ENCODE data around the genes SPG7, RPL13 and SPATA2L.

DNA sequence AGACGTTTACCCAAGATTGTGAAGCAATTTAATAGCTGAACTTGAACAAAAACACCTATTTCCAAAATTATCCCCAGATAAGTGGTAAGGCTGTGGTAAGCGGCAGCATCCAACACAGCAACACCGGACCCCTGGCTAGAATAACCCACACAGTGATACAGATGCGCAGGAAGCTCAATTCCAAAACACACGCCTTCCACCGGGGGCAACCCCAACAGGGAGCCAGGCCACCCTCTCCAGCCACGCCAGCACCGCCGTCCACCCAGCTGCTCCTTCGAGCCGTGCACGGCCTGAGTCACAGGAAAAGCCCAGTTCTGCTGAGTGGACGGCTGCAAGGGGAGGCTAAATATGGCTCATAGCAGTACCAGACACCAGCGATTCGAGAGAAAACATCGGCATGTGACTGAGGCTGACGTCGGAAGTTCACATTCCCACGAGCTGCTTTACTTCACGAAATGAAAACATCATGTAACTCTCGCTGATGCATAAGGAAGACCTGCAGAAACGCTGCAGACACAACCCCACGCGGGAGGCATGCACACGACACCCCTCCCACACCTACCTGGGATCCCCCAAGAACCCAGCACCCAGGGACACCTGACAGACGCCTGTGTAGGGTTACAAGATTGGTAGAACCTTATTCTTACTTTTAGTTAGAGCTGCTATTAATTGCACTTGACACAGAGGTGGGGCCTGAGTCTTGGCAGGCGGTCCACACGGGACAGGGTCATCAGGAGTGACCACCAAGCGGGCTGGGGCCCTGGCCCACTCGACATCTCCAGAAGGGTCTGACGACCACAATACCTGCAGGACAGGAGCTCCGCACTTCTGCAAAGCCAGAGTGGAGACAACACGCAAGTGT, 116.9 kb downstream of the ANKRD11 start:
- PRO-cap, result no peak
- RAMPAGE, long total RNA, 5 experiments, result start-site peak on the minus strand in 1 of 5 experiments, centred at position 296 of the sequence, 9 reads per replicate
- RRBS, result 88% methylated on average over 3 of the region's 33 CpGs

GRCh38 chr16:89417960-89418690, 72.2 kb downstream of the ANKRD11 start:
- PRO-cap, result no peak
- RAMPAGE, long total RNA, 5 experiments, result start-site peak on the minus strand in 1 of 5 experiments, at chr16:89418292-89418359 at its widest, 10 reads per replicate
- RRBS, result no CpG with 5 or more reads among the region's 10 CpGs

DNA sequence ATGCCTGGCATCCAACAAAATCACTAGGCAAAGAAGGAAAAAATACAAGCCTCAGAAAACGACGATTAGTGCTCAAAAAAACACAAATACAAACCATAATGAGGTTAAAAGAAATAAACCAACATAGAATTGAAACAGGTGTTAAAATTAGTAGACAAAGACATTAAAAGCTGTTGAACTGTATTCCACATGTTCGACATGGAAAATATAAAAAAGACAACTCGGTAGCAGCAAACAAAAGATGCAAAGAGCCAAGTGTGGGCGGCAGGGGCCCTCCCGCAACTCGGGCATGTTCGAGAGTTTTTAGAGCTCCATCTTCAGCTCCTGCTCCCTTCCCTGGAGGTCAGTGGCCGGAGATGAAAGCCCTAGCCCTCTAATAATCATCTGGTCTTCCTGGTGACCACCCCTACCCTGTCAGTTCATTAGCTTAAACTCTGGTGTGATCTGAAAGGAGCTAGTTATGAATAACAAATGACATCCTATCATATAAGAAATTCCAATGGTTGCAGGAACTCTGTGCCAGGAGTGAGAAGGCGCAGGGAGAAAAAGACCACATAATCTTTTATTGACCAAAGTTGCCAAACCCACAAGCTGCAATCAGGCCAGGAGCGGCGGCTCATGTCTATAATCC, 23.7 kb downstream of the ANKRD11 start:
- PRO-cap, result no peak
- RAMPAGE, long total RNA, 5 experiments, result no peak in any of the 5 experiments
- RRBS, result no CpG with 5 or more reads among the region's 12 CpGs

DNA sequence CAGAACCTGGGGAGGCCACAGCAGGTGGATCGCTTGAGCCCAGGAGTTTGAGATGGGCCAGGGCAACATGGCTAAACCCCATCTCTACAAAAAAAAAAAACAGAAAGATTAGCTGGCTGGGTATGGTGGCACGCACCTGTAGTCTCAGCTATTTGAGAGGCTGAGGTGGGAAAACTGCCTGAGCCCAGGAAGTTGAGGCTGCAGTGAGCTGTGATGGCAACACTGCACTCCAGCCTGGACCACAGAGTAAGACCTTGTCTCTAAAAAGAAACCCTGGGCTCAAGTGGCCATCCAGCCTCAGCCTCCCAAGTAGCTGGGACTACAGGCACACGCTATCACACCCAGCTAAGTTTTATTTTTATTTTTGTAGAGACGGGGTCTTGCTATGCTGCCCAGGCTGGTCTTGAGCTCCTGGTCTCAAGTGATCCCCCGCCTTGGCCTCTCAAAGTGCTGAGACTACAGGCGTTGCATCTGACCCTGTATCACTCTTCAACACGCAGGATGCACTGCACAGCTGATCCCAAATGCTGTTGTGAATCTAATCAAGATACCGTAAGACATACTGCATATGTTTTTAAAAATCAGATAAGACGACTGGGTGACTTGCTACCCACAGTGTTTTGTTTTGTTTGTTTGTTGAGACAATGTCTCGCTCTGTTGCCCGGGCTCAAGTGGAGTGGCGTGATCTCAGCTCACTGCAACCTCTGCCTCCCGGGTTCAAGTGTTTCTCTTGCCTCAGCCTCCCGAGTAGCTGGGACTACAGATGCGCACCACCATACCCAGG, 23.0 kb downstream of the ANKRD11 start:
- PRO-cap, result no peak
- RAMPAGE, long total RNA, 5 experiments, result no peak in any of the 5 experiments
- RRBS, result no CpG with 5 or more reads among the region's 15 CpGs

GRCh38 chr16:89489040-89489830, 1.1 kb downstream of the ANKRD11 start:
- PRO-cap, result unidirectional peak, plus-strand start at chr16:89489283; unidirectional peak, plus-strand start at chr16:89489344
- RAMPAGE, long total RNA, 5 experiments, result no peak in any of the 5 experiments
- RRBS, result 2% methylated on average over 8 of the region's 63 CpGs

DNA sequence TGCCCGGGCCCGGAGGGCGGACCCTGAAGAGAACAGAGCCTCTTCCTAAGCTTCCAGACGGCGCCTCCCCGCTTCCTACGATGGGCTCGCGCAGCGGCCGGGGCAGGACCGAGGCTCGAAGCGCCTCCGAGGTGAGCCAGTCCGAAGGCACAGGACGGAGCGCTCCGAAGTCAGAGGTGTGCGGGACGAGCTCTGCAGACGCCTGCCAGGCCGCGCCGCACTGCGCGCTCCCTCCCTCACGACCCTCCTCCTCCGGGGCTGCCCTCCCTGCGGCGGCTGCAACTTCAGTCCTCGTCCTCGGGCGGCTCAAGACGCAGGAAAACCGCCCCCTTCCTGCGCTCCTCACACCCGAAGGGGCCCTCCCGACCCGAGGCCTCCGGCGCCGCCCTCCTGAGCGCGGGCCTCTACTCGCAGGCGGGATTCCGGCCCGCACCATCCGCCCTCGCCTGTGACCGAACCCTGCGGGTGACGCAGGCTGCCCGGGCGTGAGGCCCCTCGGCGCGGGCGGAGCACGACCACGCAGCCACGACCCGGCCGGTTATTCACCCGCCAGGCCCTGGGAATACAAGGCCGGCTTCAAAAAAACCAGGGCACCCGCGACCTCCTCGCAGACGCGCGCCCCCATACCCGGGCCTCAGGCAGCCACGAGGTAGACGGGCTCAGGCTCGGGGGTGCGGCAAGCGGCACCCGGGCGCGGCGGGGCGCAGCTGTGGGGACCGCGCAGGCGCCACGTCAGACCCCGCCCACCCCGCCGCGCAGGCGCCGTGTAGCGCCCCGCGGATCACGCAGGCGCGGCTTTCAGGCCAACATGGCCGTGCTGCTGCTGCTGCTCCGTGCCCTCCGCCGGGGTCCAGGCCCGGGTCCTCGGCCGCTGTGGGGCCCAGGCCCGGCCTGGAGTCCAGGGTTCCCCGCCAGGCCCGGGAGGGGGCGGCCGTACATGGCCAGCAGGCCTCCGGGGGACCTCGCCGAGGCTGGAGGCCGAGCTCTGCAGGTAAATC, at the start of gene SPG7:
TSS of gene SPG7 (plus strand) at position 794 of the 998 bp plus-strand sequence.
- PRO-cap, result bidirectional peak, plus-strand start at position 287 of the sequence, minus-strand start at position 461 of the sequence; bidirectional peak, plus-strand start at position 809 of the sequence, minus-strand start at position 685 of the sequence
- RAMPAGE, long total RNA, 5 experiments, result start-site peak on the plus strand in 4 of 5 experiments, centred at positions 799 to 815 of the sequence, 41 to 232 reads per replicate; start-site peak on the minus strand in 1 of 5 experiments, centred at position 56 of the sequence, 5 reads per replicate
- RRBS, result 2% methylated on average over 57 of the region's 116 CpGs

GRCh38 chr16:89519707-89520411, 11.7 kb downstream of the SPG7 start:
- PRO-cap, result no peak
- RAMPAGE, long total RNA, 5 experiments, result start-site peak on the plus strand in 1 of 5 experiments, at chr16:89520028-89520262 at its widest, 22 reads per replicate
- RRBS, result 87% methylated on average over 2 of the region's 23 CpGs

DNA sequence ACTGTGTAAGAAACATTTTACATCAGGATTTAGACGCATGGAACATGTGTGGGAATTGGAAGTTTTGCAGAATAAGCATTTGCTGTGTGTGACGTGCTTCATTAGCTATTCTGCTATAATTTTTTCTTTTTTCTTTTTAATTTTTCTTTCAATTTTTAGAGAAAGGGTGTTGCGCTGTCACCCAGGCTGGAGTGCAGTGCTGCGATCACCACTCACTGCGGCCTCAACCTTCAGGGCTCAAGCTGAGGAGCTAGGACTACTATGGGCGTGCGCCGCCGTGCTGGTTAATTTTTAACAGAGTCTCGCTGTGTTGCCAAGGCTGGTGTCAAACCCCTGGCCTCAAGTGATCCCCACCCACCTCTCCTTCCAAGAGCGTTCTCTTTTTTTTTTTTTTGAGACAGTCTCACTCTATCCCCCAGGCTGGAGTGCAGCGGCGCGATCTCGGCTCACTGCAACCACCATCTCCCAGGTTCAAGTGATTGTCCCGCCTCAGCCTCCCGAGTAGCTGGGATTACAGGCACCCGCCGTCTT, 14.7 kb upstream of the RPL13 start:
- PRO-cap, result unidirectional peak, minus-strand start at position 225 of the sequence
- RAMPAGE, long total RNA, 5 experiments, result no peak in any of the 5 experiments
- RRBS, result no CpG with 5 or more reads among the region's 19 CpGs

GRCh38 chr16:89560624-89560880, at the start of gene RPL13:
RPL13 (plus strand) TSS chr16:89560682.
- PRO-cap, result bidirectional peak, plus-strand start at chr16:89560682, minus-strand start at chr16:89560537
- RAMPAGE, long total RNA, 5 experiments, result start-site peak on the plus strand in 5 of 5 experiments, at chr16:89560662-89560712 at its widest, 62 to 4,467 reads per replicate
- RRBS, result 4% methylated on average over 1 of the region's 24 CpGs

DNA sequence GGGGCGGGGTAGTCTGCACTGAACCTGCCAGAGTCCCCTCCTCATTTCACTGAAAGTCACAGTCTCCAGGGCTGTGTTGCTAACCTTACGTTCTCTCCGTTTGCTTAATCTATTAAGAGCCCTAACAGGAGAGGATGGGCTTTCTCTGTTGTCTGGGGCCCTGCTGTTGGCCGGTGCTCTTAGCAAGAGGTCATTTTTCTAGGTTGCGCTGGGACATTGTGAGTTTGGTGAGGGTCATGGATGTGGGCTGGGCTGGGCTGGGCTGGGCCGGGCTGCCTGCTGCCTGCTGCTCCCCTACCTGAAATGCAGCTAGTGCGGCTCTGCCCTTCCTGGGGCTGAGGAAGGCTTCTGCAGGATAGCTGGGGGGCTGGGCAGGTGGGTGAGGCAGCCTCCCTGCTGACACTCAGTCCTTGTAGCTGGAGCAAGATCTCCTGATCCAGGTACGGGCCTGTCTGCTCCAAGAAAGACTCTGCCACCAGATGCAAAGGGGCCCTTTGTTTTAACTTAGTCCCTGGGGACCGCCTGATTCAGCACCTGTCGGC, 4.6 kb downstream of the RPL13 start:
- PRO-cap, result no peak
- RAMPAGE, long total RNA, 5 experiments, result no peak in any of the 5 experiments
- RRBS, result 8% methylated on average over 2 of the region's 10 CpGs

DNA sequence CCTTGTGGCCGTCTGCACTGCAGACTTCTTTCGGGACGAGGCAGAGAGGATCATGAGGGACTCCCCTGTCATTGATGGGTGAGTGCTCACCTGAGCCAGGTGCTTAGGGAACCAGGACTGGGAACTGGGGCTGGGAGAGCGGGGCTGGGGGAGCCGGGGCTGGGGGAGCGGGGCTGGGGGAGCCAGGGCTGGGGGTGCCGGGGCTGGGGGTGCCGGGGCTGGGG, 16.9 kb downstream of the DPEP1 start:
- PRO-cap, result no peak
- RAMPAGE, long total RNA, 5 experiments, result no peak in any of the 5 experiments
- RRBS, result no CpG with 5 or more reads among the region's 8 CpGs

DNA sequence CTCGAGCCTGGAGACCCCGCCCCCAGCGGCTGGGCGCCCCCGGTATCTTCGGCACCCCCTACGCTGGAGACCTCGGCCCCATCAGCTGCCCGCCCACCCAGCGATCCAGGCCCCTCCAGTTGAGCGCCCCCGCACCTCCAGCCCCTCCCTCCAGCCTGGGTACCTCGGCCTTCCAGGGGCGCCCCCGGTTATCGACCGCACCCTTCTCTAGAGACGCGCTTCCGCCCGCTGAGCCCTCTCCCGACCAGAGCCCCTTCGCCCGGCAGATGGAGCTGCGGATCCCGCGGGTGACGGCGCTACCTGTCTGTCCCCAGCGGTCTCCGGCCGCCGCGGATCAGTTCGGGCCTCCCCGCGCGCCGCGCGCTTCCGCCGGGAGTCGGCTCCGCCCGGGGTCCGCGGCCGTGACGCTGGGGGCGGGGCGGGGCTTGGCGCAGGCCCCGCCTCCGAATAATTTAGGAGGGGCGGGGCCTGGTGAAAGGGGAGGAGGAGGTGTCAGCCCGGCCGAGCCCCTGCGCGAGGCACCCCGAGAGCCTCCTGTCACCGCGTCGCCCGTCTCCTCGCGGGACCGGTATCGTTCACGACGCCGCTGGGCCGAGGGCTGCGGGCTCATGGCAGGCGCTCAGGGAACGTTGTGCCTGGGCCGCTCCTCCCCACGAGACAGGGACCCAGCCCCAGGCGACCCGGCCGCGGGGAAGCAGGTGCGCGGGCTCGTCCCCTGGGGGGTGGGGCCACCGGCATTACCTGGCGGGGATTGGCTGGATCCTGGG, at the start of gene SPATA2L:
TSS of gene SPATA2L (minus strand) at position 378 of the 767 bp plus-strand sequence.
- PRO-cap, result bidirectional peak, plus-strand start at position 265 of the sequence, minus-strand start at position 378 of the sequence; bidirectional peak, plus-strand start outside the sequence, minus-strand start at position 659 of the sequence
- RAMPAGE, long total RNA, 5 experiments, result start-site peak on the minus strand in 3 of 5 experiments, centred at positions 365 to 390 of the sequence, 6 to 14 reads per replicate
- RRBS, result 2% methylated on average over 62 of the region's 87 CpGs

DNA sequence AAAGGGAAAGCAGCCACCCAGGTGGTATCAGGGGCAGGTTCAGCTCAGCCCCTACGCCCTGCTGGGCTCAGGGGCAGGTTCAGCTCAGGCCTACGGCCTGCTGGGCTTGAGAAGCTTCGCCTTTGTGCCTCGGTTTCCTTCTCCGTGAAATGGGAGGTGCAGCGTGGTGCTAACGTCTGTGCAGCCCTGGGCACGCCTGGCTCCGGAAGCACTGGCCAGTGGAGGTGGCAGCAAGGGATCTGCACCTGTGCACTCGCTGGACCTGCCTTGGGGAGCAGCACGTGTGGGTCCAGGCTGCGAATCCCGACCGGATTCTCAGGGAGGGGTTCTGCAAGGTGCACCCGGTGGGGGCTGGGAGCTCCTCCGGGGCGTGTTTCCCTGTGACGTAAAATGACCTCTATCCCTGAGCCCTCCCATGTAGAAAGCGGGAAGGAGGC, 5.2 kb downstream of the SPIRE2 start:
- PRO-cap, result bidirectional peak, plus-strand start at position 218 of the sequence, minus-strand start at position 213 of the sequence; bidirectional peak, plus-strand start outside the sequence, minus-strand start at position 305 of the sequence
- RAMPAGE, long total RNA, 5 experiments, result no peak in any of the 5 experiments
- RRBS, result 41% methylated on average over 5 of the region's 19 CpGs

DNA sequence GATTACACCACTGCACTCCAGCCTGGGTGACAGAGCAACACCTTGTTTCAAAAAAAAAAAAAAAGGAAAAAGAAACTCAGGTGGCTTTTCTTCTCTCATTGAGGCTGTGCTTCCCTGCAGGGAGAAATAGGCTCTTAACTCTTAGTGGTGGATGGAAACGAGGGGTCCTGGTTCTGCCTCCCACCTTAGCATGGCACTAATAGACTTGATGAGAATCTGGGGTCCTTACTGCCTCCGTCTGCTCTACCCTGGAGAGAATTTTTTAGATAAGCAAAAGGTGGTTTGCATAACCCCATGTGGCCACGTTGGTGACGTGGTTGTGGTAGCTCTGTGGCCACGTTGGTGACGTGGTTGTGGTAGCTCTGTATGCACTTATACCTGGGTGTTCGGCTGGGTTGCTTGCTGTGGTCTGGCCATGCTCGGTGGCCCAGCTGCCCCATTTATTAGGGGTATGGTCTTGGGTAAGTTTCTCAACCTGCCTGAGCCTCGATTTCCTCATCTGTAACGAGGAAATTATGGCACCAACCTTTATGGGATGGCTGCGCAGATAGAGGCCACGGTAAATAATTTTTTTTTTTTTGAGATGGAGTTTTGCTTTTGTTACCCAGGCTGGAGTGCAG, 13.0 kb downstream of the SPIRE2 start:
- PRO-cap, result no peak
- RAMPAGE, long total RNA, 5 experiments, result no peak in any of the 5 experiments
- RRBS, result no CpG with 5 or more reads among the region's 12 CpGs

GRCh38 chr16:89853242-89853752, 20.1 kb upstream of the TCF25 start:
- PRO-cap, result no peak
- RAMPAGE, long total RNA, 5 experiments, result no peak in any of the 5 experiments
- RRBS, result no CpG with 5 or more reads among the region's 18 CpGs

- PRO-cap, result no peak
- RAMPAGE, long total RNA, 5 experiments, result no peak in any of the 5 experiments
- RRBS, result no CpG with 5 or more reads among the region's 23 CpGs
These were observed 18.6 kb upstream of the MC1R start for GRCh38 chr16:89899979-89900570.

DNA sequence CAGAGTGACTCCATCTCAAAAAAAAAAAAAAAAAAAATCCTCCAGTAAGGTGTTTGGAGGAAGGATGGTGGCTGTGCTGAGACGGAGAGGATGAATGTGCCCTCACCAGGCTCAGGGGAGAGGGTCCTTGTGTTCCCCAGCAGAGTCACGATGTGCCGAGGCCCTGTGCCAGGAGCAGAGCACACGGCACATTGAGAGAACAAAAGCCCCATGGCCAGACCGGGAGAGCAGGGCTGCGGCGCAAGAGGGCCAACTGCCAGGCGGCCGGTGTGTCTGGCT, 9.1 kb upstream of the MC1R start:
- PRO-cap, result no peak
- RAMPAGE, long total RNA, 5 experiments, result no peak in any of the 5 experiments
- RRBS, result 59% methylated on average over 5 of the region's 9 CpGs

- PRO-cap, result no peak
- RAMPAGE, long total RNA, 5 experiments, result no peak in any of the 5 experiments
- RRBS, result no CpG with 5 or more reads among the region's 11 CpGs
These were observed 2.1 kb upstream of the TUBB3 start for GRCh38 chr16:89921033-89921442.

DNA sequence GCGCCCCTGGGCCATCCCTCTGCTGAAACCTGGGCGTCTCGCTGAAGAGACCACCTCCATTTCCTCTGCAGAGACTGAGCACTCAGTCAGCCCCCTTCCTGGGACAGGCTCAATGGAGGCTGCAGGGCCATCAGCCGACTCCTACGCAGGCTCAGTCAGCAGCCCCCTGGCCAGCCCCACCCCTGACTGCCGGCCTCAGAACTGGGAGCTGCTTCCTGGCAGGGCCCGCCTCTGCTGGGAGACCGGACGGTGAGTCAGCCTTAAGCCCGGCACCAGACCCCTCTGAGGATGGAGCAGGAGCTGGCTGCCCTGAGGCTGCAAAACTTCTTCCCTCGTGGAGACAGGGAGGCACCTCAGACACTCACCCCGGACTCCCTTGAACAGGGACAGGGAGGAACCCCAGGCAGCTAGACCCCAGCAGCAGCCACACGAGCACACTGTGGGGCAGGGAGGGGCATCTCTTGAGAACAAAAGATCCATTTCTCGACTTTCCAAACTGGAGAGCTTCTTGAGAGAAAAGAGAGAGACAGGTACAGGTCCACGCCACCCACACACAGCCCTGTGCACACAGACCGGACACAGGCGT, 1.4 kb upstream of the TUBB3 start:
- PRO-cap, result bidirectional peak, plus-strand start at position 275 of the sequence, minus-strand start at position 188 of the sequence
- RAMPAGE, long total RNA, 5 experiments, result no peak in any of the 5 experiments
- RRBS, result 6% methylated on average over 8 of the region's 17 CpGs

GRCh38 chr16:90008718-90009432, 10.4 kb downstream of the DBNDD1 start:
- PRO-cap, result no peak
- RAMPAGE, long total RNA, 5 experiments, result no peak in any of the 5 experiments
- RRBS, result 50% methylated on average over 5 of the region's 27 CpGs